ENCODE measurements around the genes PDIA4 and ZNF212.

- RRBS: no CpG with 5 or more reads among the region's 12 CpGs
Observed at GRCh38 chr7:149002802-149003253, 25.5 kb downstream of the PDIA4 start.

GRCh38 chr7:149003490-149004408, 24.6 kb downstream of the PDIA4 start:
- RRBS: no CpG with 5 or more reads among the region's 28 CpGs

GRCh38 chr7:149028297-149029533, at the start of gene PDIA4:
PDIA4 (minus strand) TSS chr7:149028505.
- RRBS: 1% methylated on average over 36 of the region's 103 CpGs

DNA sequence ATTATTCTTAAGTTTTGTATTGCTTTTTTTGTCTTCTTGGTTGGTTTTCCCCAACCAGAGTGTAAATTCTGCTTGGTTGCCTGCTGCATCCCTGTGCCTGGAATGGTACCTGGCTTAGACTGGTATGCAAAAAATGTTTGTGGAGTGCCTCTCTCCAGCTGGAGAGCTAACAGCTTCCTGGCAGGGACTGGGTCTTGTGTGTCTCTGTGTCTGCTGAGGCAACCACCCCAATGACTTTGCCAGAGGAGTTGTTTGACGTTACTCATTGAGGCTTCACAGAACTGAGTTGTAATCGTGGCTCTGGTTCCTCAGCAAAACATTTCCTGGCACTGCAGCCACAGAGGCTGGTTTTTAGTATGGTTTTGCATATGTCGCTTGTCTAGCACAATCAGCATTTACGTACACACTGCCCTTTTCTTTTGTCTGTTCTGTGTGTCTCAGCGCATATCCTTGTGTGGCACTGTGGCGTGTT, 7.4 kb downstream of the ZNF282 start:
- RRBS: no CpG with 5 or more reads among the region's 6 CpGs

DNA sequence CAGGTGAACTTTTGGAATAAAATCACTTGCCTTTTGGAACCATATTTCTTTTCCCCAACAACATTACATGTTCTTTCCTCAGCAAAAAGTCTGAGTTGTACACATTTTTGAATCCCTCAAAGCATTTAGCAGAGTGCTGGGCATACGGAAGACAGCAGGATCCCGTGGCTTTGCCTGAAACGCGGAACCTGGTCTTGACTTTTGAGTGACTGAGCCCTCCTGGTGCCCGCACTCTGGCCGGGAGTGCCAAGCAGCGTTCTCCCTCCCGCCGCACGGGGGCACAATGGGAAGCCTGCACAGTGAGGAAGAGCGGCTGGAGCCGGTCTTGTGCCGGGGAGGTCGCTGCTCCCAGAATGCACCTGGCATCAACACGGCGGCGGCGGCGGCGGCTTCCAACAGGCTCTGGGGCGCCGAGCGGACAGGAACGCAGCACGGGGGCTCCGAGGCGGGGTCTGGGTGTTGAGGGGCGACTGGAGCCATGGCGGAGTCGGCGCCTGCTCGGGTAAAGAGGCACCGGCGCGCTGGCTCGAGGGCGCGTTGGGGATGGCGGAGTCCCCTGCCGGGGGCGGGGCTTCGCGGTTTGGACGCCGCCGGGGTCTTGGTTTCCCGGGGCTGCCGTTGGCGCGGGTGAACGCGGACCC, at the start of gene ZNF212:
Gene ZNF212, plus strand, starts transcription at position 351 of the 641 bp plus-strand sequence.
- RRBS: 2% methylated on average over 14 of the region's 52 CpGs

DNA sequence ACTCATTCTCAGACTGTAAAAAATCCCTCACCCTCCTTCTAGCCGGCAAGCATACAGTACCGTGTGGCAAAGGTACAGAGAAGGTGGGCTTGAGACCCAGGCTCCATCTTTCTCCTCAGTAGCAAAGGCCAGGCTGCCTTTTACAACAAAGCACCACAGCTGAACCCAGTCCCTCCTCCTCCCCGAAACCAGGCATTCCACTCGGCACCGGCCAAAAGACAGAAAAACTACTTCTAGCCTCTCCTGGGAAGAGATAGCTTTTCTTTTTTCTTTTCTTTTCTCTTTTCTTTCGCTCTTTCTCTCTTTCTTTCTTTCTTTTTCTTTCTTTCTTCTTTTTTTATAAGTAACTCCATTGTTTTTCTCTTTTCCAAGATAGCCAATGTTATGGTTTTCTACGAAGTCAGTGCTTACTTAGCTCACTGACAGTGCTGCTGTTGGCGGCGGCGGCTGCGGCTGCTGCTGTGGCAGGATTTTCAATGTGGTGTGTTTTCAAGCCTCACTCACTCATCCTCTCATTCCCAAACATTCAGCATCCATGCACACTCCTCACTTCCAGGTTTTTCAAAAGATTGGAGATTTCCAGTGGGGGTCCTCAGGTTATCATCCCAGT, 59.4 kb downstream of the ZNF783 start:
- RRBS: no CpG with 5 or more reads among the region's 11 CpGs

DNA sequence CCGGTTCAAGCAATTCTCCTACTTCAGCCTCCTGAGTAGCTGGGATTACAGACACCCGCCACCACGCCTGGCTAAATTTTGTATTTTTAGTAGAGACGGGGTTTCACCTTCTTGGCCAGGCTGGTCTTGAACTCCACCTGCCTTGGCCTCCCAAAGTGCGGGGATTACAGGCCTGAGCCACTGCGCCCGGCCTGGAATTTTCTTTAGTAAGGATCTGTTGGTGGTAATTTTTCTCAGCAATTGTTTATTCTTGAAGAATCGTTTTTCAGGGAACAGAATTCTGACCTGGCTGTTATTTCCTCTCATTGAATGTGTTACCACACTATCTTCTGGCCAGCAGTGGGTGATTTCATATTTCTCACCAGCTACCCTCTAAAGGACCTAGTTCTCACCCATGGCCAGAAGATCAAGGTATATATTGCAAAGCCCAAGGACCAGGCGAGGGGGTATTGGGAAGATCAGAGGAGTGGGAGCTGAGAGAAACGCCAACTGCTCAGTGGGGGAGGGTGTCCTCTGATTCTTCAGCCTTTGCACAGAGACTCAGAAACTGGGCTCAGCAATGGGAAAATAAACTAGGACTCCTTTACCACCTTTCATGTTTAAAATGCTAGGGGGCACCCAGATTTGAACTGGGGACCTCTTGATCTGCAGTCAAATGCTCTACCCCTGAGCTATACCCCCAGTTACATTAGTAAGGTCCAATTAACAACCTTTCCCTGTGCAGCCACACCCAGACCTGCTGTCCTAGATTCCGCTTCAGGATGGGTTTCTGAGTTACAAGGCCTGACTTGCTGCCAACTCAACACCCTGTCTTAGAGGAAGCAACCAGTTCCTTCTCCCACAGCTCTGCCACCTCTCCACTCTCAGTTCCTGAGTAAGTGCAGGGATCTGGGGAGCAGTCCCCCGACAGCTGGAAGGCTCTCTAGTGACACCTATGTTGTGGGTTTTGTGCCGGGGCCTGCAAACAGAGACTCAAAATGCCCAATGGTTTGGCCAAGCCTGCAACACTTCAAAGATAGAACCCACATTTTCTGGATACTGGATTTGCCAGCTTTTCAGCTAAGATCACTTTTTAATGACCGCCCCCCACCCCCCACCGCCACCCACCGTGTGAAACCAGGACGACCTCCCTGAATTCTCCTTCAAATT, 93.4 kb downstream of the ZNF783 start:
- RRBS: no CpG with 5 or more reads among the region's 17 CpGs

DNA sequence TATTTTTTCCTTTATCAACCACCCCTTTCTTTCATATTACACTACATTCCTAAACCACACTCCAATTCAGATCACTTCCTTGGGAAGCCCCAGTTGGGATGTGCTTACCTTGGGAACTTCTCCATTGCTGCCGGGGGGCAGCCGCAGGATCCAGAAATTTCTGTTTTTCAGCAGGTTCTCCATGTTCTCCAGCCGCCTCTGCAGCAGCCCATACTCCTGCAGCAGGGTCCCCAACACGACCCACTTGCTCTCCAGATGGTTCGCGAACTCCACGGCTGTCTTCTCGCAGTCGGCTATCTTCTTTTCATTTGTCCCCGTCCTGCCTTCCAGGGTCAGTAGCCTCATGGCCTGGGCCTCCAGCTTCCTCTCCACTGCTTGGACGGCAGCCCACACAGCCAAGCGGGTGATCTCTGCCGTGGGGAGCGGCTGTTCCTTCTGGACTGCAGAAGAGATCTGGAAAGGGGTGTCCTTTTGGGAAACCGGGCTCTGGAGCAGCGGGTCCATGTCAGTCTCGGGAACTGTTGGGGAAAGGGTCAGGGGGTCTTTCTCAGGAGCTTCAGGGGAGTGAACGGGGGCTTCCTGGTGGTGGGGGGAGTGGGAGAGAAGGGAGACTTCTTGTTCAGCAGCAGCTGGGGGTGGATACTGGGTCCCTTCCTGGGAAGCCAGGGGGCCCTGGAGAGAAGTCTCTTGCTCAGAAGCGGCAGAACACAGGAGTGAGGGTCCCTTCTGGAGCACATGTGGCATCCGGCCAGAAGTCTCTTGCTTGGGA, 5.6 kb downstream of the ZNF777 start:
- RRBS: no CpG with 5 or more reads among the region's 20 CpGs

- RRBS: no CpG with 5 or more reads among the region's 31 CpGs
Observed at GRCh38 chr7:149493965-149494786, 3.4 kb downstream of the ZNF746 start.

GRCh38 chr7:149599029-149599350, 101.4 kb upstream of the ZNF746 start:
- RRBS: no CpG with 5 or more reads among the region's 1 CpG

DNA sequence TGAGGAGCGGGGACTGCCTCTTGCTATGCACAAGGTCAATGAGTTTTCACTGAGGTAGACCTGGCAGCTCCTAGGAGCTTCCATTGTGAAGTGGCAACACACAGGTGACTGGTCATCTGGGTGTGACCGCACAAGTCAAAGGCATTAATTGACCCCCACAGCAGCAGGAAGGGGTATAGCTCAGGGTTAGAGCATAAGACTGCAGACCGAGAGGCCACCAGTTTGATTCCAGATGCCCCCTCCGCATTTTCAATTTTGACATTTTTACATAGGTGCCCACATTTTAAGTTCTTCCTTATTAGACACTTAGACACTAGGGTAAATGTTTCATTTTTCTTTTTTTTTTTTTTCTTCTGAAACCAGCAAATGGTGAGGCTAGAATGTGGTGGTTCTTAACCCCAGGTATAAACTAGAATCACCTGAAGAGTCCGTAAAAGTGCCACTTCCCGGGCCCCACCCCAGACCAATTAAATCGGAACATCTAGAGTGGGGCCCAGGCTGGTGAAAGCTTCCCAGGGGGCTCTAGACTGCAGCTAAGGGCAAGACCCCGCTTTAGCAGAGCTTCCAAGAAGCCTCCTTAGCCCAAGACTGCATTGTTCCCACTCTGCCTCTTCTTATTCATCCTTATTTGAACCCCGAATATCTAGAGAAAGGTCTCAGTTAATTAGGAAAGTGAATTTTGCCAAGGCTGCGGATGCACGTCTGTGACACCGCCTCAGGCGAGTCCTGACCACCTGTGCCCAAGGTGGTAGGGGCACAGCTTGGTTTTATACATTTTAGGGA, 106.1 kb upstream of the ZNF746 start:
- RRBS: no CpG with 5 or more reads among the region's 13 CpGs

DNA sequence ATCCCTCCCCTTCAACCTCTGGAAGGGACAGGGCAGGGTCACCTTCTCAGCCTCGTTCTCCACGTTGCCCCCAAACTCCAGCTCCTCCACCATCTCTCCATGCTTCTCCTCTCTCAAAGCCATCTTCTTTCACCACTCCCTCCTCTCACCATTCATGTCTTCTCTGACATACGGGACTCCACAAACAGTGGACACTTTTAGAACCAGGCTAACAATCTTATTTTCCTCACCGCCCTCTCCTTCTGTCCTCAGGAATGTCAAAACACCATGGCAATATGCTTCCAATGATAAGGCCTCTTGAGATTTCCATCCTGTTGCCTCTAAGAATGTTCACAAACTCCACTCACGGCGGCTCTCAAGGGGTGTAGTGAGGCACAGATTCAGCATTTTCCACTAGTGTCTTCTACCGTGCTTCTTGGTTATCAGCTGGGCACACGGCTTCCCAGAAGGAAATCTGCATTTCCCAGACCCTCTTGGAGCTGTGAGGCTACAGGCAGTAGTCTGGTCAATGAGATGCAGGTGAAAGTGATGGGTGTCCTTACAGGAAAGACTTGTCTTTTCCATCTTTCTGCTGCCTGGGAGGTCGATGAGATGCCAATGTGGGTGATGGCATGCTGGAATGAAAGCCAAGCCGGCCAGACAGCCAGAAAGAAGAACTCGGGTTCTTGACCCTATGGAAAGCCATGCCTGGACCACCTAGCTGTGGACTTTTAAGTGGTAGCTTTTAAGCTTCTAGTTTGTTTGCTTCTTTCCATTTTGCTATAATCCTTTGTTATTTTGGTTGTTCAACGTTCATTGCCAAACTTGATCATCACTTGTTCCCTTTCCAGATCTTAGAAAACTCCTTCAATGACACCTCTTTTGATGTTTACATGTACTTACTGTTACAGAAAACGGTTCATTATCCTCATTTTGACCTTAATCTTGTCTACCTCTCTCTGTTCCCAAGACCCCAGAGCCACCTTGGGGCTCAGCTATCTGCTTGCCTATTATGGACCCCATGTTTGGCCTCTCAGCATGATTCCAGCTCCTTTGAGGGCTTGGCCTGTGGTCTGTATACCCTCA, 108.5 kb upstream of the KRBA1 start:
- RRBS: no CpG with 5 or more reads among the region's 13 CpGs

DNA sequence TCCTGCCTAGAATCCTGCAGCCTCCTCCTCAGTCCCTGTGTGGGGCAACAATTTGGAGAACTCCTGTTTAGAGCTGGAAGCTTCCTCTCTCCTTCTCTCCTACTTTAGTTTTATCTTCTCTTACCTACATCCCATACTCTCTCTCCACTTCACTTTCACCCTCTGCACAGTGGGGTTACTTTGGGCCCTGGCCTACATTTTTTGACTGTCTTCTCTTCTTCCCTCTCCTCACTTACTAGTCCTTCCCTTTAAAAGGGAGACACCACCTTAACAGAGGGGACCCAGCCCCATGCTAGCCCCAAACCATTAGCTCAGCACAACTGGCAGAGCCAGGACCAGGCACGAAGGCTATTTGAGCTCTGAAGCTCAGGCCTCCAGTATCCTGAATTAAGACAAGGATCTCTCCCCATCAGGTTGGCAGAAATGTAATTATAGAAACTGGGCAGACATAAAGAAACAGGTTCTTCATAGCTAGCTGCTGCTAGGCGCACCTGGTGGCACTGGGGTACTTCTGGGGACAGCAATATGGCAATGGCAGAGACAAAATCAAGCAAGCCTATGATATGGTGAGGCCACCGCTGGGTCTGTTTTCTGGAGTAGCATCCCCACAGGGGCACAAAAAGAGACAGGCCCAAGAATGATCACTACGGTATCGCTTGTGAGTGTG, 100.4 kb upstream of the KRBA1 start:
- RRBS: no CpG with 5 or more reads among the region's 5 CpGs

GRCh38 chr7:149623793-149624409, 90.8 kb upstream of the KRBA1 start:
- RRBS: 1% methylated on average over 6 of the region's 34 CpGs

- RRBS: no CpG with 5 or more reads among the region's 10 CpGs
Observed at GRCh38 chr7:149770883-149771455, 2.4 kb downstream of the ZNF467 start.

DNA sequence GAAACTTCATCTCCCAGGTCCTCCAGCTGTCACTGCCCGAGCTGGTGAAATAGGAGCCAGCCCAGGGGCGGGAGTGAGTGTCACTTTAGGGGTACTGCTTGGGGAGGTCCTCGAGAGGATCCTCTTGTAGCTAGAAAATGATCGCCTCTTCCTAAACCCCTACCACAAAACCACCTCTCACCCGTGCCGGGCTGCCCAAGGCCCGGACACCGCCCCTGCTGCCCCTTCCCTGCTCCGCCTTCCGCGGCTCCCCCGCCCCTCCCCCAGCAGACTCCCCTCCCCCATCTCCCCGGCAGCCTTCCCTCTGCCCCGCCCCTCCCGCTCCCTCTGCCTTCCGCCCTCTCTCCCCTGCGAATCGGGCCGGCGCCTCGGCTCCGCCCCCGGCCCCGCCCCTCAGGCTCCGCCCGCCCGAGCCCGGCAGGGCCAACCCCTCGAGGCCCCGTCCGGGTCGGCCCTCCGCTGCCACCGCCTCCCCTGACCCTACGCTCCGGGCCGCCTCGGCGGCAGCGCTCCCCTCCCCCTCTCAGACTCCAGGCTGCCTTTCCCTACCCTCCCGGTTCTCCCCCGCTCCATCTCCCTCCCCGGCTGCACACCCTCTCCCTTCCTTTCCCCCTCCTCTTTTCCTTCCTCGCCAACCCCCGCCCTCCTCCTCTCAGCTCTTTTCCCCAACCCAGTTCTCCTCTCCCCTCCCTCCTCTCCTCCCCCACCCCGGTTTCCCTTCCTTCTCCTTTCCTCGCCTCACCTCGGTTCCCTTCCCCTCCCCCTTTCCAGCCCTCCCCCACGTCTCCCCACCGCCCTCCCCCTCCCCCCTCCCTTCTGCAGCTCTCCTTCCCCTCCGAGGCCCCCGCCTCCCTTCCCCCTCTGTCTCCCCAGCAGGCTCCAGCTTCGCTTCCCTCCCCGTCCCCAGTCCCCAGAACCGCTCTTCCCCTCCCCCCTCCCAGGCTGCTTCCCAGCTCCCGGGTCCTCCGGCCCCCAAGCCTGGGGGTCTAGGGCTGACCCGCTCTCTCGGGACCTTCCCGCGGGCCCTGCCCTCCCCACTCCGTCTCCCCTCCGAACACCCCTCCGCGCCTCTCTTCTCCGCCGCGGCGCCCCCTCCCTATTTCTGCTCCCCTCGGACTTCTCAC, 1.6 kb downstream of the ZNF467 start:
- RRBS: 2% methylated on average over 21 of the region's 70 CpGs

GRCh38 chr7:149774157-149774666, 824 bp upstream of the ZNF467 start:
- RRBS: 13% methylated on average over 1 of the region's 14 CpGs

- RRBS: 32% methylated on average over 3 of the region's 11 CpGs
Observed at GRCh38 chr7:149774816-149775171, 1.4 kb upstream of the ZNF467 start.

- RRBS: 6% methylated on average over 3 of the region's 30 CpGs
Observed at GRCh38 chr7:149775985-149776970, 2.9 kb upstream of the ZNF467 start.

Data from pericardium (tissue), 1 donor.